ENCODE results near the genes GPC1 and RNPEPL1.

DNA sequence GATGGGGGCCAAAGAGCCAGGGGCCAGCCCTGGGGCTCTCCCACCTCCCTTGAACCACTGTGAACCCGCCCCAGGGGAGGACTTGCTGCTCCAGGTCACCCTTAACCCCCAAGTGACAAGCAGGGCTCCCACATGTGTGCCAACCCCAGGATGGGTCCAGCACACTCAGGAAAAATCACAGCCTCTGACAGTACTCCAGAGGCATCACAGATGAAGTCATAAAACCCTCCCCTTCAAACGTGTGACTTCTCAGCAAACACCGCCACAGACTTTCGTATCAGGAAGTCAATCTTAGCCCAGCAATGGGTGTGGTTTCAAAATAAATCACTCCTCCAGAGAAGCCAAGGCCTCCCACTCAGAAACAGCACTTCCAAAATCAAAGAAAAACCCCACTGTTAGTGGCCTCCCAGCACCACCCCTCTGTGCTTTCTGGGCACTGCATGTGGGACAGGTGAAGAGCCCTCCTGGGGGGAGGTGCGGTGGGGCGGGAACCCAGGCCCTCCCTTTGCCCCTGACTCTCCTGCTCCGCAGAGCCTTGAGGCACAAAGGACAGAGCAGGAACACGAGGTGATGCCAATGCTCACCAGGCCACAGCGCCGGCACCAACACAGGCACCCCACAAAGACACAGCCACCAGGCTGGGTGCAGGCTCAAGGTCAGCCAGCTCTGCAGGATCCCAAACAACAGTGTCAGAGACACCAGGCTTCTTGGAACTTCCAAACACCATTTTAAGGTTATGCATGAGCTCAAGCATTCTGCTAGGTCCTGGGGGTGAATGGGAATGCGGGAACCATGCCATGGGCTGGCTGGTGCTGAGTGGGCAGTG, 135.5 kb downstream of the HDAC4 start:
- PRO-cap: no peak

DNA sequence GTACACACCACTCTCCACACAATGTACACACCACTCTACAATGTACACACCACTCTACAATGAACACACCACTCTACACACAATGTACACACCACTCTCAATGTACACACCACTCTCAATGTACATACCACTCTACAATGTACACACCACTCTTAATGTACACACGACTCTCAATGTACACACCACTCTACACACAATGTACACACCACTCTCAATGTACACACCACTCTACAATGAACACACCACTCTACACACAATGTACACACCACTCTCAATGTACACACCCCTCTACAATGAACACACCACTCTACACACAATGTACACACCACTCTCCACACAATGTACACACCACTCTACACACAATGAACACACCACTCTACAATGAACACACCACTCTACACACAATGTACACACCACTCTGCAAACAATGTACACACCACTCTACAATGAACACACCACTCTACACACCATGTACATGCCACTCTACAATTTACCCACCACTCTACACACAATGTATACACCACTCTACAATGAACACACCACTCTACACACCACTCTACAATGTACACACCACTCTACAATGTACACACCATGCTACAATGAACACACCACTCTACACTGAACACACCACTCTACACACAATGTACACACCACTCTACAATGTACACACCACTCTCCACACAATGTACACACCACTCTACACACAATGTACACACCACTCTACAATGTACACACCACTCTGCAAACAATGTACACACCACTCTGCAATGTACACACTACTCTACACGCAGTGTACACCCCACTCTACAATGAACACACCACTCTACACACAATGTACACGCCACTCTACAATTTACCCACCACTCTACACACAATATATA, 119.7 kb downstream of the HDAC4 start:
- PRO-cap: no peak

DNA sequence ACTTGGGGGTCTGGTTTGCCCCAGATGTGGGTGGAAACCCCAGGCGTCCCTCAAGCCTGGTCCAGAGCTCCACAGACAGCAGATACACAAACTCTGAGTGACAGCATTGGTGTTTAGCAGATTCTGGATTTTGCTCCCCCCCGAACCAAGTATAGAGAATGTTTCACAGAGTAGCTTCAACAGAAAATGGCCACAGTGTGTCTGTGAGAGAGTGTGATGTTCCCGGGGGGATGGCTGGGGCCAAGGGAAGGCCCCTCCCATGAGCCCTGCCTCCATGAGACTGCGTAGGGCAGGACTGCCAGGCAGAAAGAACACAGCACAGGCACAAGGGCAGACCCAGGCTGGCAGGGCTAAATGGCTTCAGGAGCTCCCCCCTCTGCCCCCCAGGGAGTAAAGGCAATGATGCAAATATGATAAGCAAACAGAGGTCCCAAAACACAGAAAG, 90.5 kb downstream of the HDAC4 start:
- PRO-cap: no peak

GRCh38 chr2:239321636-239322519, 78.9 kb downstream of the HDAC4 start:
- PRO-cap: no peak

DNA sequence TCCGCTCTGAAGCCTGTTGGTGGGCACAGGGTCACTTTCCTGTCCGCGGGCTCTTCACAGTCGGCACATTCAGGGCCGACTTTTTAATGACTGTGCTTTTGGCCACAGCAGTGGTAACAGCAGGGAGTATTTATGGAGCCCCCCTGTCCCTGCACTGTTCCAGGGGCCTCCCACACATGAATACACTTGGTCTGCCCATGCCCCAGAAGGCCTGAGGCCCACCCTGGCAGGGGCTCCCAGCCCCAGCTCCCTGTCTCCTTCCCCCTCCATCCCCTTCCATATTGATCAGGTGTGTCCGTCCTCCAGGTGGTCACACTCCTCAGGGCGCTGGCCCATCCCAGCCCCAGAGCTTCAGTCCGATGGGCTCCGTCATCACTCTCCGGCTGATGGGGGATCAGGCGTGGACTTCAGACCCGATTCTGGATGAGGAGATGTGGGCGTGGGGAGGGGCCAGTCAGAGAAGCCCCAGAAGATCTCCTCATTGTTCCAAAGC, 279.8 kb downstream of the NDUFA10 start:
- PRO-cap: no peak

GRCh38 chr2:239751658-239752040, 273.5 kb downstream of the NDUFA10 start:
- PRO-cap: no peak

GRCh38 chr2:239756629-239757294, 268.4 kb downstream of the NDUFA10 start:
- PRO-cap: no peak

- PRO-cap: no peak
Measured at GRCh38 chr2:239954727-239955127, 70.4 kb downstream of the NDUFA10 start.

DNA sequence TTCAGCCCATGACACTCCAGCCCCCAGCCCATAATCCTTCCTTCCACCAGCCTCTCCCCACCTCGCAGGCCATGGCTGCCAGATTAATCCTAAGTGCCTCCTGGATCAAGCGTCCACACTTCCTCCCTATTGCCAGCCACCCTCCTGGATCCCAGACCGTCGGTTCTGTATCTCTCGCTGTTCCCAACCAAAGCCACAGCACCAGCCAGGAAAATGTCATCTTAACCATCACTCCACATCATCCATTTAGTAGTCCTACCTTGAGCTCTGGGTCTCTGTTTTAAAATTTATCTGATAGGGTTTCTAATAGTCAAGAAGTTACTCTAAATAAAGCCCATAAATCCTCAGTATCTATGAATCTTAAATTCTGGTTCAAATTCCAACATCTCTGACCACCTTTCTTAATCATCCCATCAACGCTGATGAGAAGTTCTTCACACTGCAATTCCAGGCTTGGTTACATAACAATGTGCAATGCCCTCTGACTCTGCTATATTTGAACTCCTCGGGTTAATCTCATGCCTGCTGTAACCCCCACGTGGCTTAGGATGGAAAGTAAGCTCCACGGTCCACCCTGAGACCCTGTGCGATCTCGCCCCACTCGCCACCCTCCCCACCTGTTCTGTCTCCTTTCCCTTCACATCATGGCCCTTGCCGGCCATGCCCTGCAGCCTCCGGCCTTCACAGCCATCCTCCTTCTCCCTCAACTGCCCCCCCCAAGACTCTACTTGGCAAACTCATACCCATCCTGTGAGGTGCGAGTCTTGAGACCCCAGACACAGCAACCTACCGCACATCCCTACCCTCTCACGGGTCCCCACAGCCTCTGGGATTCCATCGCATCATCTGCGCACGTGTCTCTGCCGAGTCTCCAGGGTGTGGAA, 49.2 kb downstream of the NDUFA10 start:
- PRO-cap: no peak

- PRO-cap: no peak
Measured at GRCh38 chr2:240237438-240237977, 97.0 kb upstream of the OTOS start.

GRCh38 chr2:240435104-240436137, at the start of gene GPC1:
Gene GPC1, plus strand, starts transcription at chr2:240435663.
- PRO-cap: bidirectional peak, plus-strand start at chr2:240435462, minus-strand start at chr2:240435224; bidirectional peak, plus-strand start at chr2:240435689, minus-strand start at chr2:240435546

- PRO-cap: unidirectional peak, plus-strand start at chr2:240459985
Measured at GRCh38 chr2:240459680-240460144, 24.2 kb downstream of the GPC1 start.

DNA sequence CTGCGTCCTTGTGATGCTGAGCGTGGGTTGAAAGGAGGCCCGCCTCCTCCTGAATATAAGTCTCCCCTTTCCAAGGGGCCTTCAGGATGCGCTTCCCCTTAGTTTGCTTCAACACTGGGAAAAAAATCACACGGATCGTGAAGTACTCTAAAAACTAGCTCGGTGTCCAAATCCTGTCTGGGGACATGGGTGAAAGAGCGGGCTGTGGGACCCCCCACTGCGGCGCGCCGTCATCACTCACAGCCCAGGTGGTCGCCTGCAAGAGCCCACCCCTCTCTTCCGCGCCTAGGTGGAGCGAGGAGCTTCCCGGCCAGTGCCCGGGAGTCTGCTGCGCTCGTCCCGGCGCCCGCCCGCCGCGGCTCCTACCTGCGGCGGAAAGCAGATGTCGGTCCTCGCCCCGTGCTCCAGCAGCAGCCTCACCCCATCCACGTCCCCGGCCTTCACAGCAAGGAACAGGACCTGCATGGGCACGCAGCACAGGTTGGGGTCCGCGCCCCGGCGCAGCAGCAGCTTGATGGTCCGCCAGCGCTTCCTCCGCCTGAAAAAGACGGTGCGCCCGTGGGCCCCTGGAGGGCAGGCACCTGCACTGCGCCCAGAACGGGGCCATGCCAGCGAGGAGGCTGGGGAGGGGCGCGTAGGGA, 37.7 kb downstream of the ANKMY1 start:
- PRO-cap: no peak

DNA sequence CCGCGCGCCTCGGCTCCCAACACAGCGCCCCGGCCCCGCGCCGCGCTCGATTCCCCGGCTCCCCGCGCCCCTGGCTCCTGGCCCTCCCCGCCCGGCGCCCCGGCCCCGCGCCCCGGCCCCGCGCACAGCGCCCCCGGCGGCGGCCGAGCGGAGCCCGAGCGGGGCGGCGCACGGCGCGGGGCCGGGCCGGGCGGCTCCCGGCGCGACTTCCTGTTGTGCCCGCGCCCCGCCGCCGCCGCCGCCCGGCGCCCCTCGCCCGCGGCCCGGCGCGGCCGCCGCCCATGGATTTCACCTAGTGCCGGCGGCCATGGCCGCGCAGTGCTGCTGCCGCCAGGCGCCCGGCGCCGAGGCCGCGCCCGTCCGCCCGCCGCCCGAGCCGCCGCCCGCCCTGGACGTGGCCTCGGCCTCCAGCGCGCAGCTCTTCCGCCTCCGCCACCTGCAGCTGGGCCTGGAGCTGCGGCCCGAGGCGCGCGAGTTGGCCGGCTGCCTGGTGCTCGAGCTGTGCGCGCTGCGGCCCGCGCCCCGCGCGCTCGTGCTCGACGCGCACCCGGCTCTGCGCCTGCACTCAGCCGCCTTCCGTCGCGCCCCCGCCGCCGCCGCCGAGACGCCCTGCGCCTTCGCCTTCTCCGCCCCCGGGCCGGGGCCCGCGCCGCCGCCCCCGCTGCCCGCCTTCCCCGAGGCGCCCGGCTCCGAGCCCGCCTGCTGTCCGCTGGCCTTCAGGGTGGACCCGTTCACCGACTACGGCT, at the start of gene RNPEPL1:
Gene RNPEPL1, plus strand, starts transcription at position 205 of the 746 bp plus-strand sequence.
- PRO-cap: bidirectional peak, plus-strand start at position 149 of the sequence, minus-strand start at position 73 of the sequence; bidirectional peak, plus-strand start at position 601 of the sequence, minus-strand start at position 533 of the sequence

GRCh38 chr2:240604287-240605002, 17.9 kb downstream of the CAPN10 start:
- PRO-cap: no peak

GRCh38 chr2:240619448-240620197, 5.7 kb upstream of the GPR35 start:
- PRO-cap: no peak

DNA sequence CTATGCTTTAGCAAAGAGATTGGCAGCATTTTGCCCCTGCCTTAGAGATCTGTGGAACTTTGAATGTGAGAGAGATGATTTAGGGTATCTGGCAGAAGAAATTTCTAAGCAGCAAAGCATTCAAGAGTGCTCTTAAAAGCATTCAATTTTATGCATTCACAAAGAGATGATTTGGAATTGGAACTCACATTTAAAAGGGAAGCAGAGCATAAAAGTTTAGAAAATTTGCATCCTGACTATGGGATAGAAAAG, 8.1 kb downstream of the GPR35 start:
- PRO-cap: no peak

GRCh38 chr2:240792177-240792701, 27.8 kb downstream of the KIF1A start:
- PRO-cap: no peak

- PRO-cap: bidirectional peak, plus-strand start at chr2:240821068, minus-strand start at chr2:240821048; unidirectional peak, minus-strand start at chr2:240821245; unidirectional peak, minus-strand start at chr2:240821277
Measured at GRCh38 chr2:240820933-240821723, 1.1 kb upstream of the KIF1A start.

- PRO-cap: no peak
Measured at GRCh38 chr2:240889841-240890249, 6.1 kb downstream of the MAB21L4 start.